Mesenteric fat pad (tissue), 1 donor: ENCODE measurements around a stretch of chr7.

GRCh38 chr7:26194755-26195604, 5.6 kb downstream of the HNRNPA2B1 start:
- PRO-cap: no peak

- PRO-cap: no peak
These were observed 11.8 kb downstream of the CBX3 start for GRCh38 chr7:26213158-26213963.

DNA sequence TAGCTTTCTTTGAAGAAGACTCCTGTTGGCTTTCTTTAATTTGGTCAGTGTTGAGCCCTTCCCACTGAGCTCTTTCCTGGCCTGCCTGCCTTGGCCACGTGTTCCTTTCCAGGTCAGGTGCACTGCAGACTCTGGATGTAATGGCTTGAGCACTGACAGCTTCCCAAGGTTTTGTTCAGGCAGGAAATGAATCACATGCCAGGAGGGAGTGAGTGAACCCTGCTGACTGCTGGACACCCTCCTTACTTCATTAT, 29.7 kb downstream of the SNX10 start:
- PRO-cap: no peak

DNA sequence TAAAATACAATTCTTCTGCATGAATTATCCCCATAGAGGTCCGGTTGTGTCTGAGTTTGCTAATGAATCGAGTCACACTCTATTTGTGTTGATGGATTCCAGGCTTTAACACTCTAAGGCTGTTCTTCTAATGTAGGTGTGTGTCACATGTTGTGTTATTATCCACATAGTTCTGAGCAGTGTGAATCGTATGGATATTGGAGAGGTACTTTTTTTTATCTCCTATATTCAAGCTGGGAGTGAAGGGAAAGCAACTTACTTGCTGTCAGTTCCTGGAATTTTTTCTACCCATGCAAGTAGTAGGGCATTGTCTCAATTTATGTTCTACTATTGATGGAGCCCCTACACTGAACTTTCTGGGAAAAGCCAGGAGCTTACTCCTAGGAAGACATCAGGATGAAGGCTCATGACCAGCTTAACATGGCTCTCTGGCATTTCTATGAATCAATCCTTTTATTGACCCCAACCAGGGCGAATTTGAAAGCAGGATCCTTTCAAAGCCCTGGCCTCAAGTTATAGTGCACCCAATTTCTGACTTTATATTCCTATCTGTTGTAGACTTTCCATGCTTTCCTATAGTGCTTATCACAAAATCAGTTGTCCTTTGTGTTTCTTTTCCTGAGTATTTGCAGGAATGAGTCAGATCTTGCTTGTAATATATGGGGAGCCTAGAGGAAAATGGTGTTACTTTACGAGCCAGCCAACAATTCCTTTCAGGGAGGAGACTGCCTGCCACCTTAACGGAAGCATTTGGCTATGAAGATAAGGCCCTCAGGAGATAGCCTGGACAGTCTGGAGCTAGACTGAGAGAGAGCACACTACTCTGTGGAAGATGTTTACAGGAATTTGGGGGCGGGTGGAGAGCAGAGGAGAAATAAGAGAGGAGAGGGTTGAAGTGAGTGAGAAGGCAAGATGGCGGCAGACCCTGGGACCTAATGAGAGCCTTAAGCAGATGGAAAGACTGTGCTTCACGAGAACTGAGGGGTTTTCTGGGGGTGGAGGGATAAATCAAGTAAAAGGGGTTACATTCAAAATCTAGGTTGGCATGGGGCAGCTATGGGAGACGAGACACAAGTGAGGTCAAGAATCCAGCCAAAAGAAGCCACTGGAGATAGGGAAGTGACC, 126.1 kb downstream of the SNX10 start:
- PRO-cap: no peak

GRCh38 chr7:26638066-26638455, 226.3 kb downstream of the SKAP2 start:
- PRO-cap: no peak

DNA sequence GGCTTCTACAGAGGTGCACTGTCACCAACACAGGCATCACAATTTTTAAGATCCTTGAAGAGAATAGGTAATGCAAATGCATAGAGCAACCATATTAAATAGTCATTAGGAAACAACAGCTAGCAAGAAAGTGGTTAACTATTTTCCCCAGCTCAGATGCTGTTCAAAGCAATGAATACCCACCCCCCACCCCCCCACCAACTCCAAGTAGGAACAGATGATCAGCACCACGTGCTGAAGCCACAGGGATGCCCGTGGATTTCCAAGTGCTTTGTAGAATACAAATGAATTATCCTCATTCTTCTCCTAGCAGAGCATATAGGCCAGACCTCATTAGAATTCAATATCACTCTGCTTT, 205.8 kb downstream of the SKAP2 start:
- PRO-cap: no peak

DNA sequence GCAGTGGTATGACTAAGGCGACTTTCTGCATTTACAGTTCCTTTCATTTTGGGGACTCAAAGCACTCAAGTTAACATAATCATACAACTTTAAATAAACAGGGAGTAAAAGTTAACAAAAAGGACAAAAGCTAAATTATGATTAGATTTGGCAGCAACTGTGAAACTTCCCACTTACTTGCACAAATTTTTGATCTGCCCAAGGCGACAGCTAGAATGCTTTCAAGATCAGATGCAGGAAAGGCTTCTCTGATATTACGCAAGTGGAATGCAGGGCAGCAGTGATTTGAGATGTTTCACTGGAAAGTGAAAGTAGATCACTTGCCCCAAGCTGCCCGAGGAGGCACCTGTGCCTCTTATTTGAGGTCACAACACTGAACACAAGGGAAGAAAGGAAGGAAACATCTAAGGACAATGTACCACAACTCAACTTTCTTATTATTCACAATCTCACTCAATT, 199.4 kb downstream of the SKAP2 start:
- PRO-cap: no peak

DNA sequence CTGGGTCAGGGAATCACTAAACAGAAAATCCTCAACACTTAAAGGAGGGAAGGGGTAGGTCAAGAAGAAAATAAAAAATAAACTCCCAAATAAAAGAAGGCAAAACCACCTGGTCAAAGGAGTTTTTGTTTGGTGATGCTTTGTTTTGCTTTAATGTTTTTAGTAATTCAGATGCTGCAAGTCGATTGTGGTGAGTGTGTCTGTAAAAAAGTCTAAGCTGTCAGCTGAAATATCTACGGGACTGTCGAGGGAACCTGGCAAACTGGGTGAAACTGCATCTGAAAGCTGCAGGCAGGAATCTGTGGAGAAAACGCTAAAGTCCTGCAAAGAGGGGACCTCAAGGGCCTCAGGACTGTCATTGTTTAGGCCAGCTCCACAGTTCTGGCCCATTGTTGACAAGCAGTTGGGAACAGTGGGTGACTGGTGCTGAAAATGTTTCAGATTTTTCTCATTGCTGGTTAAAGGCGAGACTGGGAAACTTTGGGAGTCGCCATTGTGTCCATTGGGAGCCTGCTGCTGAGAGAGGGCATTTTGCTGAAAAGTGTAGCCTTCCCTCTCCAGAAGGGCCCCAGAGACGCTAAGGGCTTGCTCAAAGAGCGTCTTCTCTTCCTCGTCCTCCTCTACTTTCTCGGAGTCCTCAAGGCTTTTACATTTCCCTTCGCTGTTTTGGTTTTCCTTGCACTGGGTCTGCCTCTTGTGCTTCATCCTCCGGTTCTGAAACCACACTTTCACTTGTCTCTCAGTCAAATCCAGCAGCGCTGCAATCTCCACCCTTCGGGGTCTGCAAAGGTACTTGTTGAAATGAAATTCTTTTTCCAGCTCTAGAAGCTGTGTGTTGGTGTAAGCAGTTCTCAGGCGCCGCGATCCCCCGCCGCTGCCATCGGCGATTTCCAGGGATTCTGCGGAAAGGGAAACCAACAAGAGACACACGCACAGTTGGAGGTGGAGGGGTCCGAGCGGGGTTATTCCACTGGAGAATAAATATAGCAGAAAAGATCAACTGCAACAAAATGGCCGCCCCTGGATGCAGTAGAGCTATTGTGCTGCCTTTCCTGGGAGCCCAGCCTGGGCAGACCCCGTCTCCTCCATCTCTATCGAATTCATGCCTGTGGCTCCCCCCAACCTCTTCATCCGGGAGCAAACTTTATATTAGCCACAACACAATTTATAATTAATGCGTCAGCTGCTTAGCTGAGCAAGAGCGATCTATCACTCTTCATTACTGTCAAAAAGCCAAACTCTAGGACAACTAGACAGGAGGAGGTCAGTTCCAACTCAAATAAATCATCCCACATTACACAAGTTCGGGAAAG, 1.5 kb downstream of the HOXA2 start:
- PRO-cap: no peak

DNA sequence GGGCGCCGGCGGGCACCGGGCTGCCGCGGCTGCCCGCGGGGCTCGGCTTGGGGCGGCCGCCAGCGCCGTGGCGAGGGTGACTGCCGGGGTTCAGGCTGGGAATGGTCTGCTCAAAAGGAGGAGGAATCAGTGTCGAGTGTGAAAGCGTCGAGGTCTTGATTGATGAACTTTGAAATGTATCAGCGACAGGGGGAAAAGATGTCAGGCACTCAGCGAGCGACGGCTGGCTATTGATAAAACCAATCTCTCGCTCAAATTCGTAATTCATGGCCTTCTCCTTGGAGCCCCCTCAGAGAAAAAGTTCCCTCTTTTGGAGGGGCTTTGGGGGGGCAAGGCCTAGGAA, 279 bp downstream of the HOXA2 start:
- PRO-cap: no peak

DNA sequence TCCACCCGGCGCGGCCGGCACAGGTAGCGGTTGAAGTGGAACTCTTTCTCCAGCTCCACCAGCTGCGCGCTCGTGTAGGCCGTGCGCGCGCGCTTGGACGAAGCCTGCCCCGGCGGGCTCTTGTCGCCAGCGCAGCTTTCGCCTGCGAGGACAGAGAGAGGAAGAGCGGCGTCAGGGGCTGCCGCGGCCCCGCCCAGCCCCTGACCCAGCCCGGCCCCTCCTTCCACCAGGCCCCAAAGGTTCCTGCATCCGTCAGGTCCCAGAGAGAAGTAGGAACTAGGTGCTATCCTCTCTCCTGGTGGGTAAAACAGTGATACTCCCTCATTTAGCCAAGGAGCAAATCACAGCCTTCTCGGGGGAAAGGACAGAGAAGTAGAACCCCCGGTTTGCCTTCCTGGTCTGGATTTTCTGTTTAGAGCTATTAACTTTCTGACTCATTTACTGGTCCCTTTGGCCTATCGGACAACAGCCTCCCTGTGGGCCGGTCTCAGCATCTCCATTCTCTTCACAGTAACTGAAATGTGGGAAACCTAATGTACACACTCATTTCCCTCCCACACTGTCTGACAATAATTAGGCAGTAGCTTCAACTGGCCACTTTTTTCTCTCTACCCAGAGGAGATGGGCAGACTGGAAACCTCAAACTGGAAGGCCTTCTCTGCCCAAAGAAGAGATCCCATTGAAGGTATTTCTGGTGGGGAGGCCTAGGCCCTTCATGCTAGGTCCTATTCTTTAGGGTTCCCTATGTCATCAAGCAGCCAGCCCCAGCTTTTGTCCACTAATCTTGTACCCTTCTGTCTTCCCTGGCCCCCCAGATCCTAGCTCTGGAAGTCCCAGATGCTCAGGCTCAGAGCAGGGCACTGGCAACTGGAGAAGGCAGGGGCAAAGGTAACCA, 6.3 kb upstream of the HOXA2 start:
- PRO-cap: no peak

- PRO-cap: no peak
These were observed 5.2 kb downstream of the HOXA4 start for GRCh38 chr7:27125371-27125678.

- PRO-cap: no peak
These were observed 2.3 kb downstream of the HOXA3 start for GRCh38 chr7:27150114-27150421.

DNA sequence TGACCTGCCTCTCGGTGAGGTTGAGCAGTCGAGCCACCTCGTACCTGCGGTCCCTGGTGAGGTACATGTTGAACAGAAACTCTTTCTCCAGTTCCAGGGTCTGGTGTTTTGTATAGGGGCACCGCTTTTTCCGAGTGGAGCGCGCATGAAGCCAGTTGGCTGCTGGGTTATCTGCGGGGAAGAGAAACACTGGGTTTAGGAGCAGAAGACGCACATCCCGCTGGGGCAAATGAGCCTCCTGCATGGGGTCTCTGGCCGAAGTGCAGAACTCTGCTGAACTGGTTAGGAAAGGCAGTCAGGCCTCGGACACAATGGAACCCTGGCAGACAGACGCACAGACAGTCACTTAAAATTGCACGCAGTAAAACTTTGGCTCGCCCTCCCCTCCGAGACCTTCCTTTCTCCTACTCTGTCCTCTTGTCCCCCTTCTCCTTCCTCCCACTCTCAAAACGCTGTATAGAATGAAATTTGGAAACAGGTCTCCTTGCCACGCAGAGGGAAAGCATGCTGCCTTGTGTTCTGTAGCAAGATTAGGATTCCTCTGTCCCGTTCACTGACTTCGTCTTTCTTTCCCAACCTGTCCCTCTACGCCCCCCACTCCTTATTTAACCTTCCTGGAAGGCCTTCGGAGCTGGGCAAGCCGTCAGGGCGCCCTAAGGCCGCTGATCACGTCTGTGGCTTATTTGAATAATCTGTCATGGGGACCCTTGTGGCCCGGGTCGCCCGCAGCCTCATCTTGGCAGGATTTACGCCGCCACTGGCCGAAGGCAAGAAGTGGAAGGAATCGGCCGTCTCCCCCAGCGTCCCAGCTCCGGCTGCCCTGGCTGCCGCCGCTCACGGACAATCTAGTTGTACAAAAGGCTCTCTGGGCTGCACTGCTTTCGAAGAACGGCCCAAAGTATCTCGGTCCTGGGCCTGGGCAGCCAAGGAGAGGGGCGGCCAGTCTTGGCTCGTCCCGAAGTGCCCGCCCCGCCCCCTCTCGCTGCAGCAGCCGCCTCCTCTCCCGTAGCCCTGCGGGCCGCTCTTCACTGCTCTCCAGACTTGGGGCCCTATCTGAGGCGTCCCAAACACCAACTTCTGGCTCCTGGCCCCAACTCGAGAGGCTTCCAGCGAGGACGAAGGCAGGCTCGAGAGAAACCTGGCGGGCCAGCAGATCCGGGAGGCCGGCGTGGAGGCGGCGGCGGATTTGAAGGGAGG, 1.3 kb downstream of the HOXA9 start:
- PRO-cap: no peak

GRCh38 chr7:27174548-27175079, 494 bp upstream of the HOXA10 start:
- PRO-cap: no peak

GRCh38 chr7:27178323-27178981, 4.3 kb upstream of the HOXA10 start:
- PRO-cap: no peak

GRCh38 chr7:27180543-27181732, 4.1 kb downstream of the HOXA11 start:
- PRO-cap: no peak

GRCh38 chr7:27181733-27182195, 3.3 kb downstream of the HOXA11 start:
- PRO-cap: no peak

GRCh38 chr7:27197353-27198209, 2.3 kb downstream of the HOXA13 start:
- PRO-cap: no peak

GRCh38 chr7:27647122-27647372, 15.6 kb downstream of the HIBADH start:
- PRO-cap: no peak

GRCh38 chr7:27698003-27698363, 35.3 kb upstream of the HIBADH start:
- PRO-cap: no peak